ENCODE results near the gene COPZ1.

DNA sequence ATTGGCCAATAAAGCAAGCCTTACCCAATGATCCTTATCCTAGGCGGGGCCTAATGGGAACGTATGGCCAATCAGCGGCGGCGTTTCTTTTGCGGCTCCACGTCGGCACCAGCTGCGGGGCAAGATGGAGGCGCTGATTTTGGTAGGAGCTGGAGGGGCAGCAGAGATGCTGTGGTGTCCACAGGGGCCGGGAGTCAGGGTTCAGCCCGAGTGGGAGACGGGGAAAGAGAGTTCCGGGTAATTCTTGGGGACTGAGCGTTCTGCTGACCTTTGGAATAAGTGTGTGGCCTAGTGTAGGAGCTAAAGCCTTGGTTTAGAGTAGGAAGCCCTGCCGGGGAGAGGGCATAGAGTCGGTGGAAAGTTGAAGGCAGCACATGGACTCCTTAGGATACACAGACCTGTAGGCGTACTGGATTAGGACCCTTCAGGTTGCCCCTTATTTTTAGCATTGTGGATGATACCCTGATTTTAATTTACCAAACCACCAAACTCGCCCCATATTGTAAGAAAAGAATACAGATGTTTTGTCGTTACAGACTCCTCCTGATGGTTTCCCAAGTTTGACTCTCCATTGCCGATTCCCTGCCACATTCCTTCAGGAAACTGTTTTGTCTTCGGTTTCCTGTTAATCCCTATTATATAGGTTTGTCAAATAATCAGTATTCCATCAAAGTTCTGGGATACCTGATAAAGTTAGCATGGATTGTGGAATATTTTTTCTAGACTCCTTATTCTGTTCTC, at the start of gene COPZ1:
COPZ1 (plus strand) TSS at position 92 of the 741 bp plus-strand sequence.
- PRO-cap, 2 experiments: peak in 2 of 2 experiments; most common plus-strand start position 136 of the sequence (in 1)

- PRO-cap, 2 experiments: no peak in any of the 2 experiments
Measured at GRCh38 chr12:54352671-54353448, 11.4 kb downstream of the GPR84 start.

DNA sequence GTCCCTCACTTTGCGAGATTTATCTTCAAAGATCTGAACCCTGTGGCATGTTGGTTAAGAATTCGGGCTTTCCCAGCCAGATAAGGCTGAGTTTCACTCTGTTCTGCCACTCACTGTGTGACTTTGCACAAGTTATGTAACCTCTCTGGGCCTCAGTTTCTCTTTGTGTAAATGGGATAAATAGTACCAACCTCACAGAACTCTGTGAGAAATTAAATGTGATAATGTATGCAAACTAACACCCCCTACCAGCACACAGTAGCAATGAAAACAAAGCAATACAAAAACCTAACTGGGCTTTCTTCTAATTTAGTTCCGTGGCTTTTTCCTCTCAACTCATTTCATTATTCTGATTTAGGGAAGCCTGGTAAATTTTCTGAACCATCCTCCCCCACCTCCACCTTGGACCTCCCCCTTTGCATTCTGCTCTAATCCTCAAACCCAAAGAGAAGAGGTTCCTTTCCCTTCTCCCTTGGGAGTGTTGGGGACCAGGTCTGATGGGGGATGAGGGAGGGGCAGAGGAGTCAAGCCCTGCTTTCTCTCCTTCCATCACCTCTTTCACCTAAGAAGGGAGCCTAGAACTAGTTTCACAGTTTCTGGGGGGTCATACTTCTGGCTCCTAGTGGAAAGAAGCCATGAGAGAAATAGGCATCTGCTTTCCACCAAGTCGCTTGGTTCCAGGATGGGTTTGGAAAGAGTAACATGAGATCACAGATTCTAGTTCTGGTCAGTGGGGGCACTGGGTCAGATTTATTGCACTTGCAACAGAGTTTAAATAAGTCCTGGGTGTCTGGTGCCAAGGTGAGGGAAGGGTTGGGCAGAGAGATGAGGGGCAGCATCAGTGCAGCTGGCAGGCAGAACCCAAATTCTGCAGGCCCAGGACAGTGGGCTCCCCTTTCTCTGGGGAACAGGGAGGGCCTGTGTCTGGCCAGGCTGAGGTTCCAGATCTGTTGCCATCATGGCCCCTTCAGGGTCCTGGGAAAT, 10.3 kb upstream of the ZNF385A start:
- PRO-cap, 2 experiments: no peak in any of the 2 experiments

GRCh38 chr12:54420298-54420445, 1.1 kb upstream of the ITGA5 start:
- PRO-cap, 2 experiments: no peak in any of the 2 experiments

GRCh38 chr12:54542395-54543017, 6.9 kb upstream of the PDE1B start:
- PRO-cap, 2 experiments: no peak in any of the 2 experiments

GRCh38 chr12:54591092-54591512, 2.6 kb upstream of the PPP1R1A start:
- PRO-cap, 2 experiments: no peak in any of the 2 experiments

DNA sequence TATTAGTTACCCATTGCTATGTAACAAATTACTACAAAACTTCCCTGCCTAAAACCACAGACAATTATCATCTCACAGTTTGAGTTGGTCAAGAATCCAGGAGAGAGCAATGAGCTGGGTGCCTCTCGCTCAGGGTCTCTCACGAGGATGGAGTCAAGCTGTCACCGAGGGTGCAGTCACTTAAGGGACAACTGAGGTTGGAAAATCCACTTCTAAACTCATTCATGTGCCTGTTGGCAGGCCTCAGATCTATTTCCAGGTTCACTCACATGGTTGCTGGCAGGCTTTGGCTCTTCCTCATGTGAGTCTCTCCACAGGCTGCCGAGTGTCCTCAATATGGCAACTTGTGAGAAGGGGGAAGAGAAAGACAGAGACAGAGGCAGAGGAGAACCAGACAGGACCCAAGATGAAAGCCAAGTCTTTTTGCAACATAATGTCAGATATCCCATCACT, 10.6 kb upstream of the OR10P1 start:
- PRO-cap, 2 experiments: no peak in any of the 2 experiments

DNA sequence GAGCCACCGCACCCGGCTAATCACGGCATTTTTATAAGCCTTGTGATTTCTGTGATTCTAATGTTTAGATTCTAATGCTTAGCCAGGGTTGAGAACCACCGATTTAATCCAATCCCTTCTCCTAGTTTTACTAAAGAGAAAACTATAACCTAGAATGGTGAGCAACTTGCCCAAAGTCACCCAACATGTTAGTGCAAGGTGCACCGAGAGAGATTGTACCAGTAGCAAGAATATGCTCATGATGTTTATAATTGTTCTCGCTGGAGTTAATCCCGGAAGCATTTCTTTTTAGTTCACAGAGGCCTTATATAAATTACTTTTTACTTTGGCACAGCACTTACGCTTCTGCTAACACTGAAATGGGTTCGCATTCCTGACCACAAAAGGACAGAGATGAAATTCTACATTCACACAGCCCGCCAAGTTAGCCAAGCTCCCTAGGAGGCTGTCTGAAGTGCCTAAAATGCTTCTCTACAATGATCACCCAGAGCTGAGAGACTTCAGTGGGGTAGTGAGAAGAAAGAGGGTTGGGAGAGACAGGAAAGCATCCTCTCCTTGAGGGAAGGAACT, 620 bp upstream of the BLOC1S1 start:
- PRO-cap, 2 experiments: no peak in any of the 2 experiments

DNA sequence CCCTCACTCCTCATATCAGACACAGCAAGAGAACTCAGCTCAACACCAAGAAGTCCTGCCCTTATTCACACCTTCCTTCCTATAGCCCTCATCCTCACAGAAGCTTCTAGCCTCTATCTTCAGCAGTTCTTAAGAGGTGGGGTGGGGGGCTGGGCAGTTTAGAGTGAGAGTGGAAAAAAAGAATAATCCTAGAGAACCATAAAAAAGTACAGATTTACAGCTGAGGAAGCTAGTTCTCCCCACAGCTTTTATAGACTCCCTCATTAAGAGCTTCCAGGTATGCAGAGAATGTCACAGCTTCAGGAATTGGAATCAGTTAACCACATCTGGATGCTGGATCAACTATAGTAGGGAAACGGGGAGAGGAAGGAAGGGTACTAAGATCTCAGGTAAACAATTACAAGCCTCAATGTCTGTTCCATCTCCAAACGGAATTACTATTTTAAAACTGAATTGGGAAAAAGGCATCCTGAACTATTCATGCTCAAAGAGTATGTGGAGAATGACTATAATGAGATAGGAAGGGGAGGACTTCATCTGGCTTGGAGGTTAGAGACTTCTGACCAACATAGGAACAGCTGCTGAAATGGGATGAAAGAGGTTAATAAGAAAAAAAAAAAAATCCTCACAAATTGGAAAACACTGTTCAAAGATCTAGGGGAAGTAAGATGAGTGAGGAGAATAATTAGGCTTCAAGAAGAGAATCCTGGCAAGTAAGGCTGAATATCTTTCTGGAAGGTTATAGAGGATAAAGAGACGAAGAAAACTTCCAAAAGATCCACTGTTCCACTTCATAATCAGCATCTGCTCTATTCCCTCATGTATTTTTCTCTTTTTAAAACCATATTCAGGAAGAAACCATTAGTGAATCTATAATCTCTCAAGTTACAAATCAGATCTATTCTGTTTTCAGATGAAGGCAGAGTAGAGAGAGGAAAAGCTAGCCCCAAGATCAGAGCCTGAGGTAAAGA, 12.5 kb downstream of the GDF11 start:
- PRO-cap, 2 experiments: no peak in any of the 2 experiments

DNA sequence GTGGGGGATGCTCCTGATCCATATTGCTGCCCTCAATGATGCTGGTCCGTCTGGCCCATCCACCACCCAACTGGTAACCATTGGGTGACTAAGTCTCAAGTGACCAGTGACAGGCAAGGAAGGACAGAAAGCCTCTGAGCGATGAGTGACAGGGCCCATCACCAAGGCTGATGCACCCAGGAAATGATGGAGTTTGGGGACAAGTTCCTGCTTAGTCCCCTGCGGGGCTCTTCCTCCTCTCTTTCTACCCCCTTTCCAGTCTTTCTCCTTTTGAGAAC, 2.6 kb upstream of the MMP19 start:
- PRO-cap, 2 experiments: no peak in any of the 2 experiments

DNA sequence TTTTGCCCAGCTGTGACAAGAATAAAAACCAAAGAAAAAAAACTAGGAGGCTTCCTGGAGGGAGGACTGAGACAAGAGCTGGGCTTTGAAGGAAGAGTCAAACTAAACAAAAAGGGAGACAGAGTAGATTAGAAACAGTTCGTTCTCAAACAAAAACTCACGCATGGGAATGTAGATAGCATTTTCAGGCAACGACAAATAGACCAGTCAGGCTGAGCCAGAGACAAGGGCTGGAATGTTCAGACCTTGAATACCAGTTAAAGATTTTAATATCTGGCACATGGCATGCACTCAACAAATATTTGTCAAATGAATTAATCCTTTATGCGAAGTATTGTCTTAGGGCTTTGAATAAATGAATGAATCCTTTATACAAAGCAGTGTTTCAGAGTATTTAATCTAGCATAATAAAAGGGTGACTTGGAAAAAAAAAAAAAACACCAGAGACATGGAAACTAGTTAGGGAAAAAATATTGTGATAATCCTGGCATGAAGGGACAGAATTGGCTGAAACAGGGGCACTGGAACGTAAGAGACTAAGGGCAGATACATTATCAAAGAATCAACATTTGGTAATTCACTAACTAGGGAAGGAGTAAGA, 18.4 kb downstream of the PYM1 start:
- PRO-cap, 2 experiments: no peak in any of the 2 experiments

- PRO-cap, 2 experiments: no peak in any of the 2 experiments
Measured at GRCh38 chr12:55931278-55931859, 407 bp downstream of the DGKA start.

- PRO-cap, 2 experiments: no peak in any of the 2 experiments
Measured at GRCh38 chr12:55934038-55934356, 3.0 kb downstream of the DGKA start.

GRCh38 chr12:55944089-55944595, 13.2 kb downstream of the DGKA start:
- PRO-cap, 2 experiments: peak in 1 of 2 experiments; most common plus-strand start chr12:55944512 (in 1)

GRCh38 chr12:55989919-55990159, 7.2 kb upstream of the SUOX start:
- PRO-cap, 2 experiments: no peak in any of the 2 experiments

DNA sequence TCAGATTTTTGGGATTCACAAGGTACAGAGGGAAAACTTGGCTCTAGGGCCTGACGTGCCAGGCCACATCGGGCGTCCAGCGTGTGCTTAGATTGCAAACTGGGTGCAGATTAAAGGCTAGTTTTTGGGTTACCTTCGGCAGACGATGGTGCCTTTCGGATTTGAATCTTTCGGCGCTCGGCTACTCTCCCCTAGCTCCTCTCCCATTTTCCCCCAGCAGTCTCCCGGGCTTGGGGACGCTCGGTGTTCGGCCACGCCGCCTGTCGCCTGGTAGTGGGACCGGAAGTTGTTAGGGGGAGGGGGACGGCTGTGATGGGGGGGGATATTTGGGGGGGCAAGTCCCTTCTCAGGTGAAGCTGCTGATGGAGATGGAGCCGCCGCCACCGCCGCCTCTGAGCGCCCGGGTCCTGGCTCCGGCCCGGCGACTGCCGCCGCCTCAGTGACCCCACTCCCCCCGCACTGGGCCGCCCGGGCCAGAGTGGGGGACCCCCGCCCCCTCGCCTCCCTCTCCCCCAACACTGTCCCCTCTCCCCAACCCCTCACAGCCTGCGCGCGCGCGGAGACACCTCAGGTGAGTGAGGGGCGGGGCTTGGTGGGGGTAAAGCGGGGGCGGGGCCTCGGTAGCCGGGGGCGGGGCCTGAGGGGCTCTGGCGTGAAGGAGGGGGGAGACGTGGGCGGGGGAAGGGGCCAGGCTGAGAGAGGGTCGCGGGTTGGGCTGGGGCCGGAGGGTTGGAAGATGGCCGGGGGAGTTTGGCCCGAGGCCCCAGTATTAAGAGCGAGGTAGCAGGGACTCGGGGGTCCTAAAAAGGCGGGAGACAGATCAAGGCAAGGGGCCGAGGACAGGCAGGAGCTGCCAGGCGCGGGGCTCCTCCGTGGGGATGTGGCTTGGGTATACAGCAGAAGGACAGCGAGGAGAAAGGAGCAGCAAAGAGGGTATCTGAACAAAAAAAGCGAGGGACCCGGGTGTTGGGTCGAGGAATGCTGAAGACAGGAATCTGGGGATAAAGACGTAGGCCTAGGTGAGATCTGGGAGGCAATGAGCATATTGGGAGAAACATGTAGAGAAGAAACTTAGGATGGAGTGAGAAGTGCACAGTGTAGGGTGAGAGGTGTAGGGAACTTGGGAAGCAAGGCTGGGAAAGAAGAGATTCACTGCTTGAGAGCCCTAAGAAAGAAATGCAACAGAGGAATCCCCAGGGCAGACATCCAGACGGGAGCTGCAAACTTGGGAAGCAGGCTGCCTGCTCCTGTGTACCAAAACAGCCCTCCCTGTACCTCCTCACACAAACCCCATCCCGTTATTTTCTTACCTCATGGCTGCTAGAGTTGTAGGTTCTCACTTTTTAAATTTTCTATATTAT, 10.6 kb downstream of the SUOX start:
- PRO-cap, 2 experiments: peak in 1 of 2 experiments; most common plus-strand start position 353 of the sequence (in 1)

- PRO-cap, 2 experiments: no peak in any of the 2 experiments
Measured at GRCh38 chr12:56042777-56043204, 1.1 kb downstream of the RPS26 start.

DNA sequence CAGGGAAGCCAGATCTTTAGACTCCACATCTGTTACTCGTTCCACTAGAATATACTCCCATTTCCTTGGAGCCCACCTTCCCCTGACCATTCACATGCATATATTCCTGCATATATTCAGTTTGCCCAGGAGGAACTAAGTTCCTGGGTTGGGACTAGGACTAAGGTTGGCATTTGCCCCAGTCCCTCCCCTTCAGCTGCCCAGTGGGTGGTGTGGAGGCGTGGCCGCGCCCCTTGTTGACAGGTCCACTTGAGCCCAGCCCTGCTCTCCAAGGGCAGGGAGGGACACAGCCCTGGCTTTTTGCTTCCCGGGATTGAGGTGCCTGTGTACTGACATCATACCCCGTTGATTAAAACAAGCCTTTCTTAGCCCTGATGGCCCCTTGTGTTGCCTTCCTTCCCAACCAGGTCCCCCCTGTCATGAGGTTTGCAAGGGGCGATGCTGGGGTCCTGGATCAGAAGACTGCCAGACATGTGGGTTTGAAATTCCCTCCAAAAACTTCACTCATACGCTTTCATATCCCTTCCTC, 7.3 kb downstream of the ERBB3 start:
- PRO-cap, 2 experiments: no peak in any of the 2 experiments

GRCh38 chr12:56119257-56119839, 1.3 kb downstream of the ZC3H10 start:
- PRO-cap, 2 experiments: no peak in any of the 2 experiments

DNA sequence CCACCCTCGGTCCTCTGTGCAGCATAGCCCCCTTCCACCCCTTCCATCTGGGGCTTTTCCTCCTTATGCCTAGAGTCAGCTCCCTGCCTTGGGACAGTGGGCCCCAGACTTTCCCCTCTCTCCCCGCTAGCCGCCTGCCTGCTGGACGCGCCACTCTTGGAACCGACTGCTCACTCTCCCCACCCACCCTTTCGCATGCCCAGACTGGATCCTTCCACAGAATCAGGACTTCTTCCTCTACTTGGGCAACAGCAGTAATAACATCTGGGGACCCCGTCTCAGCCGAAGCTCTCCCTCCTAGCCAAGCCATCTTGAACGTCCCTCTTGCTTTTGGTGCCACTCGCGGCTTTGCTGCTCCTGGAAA, 633 bp downstream of the ESYT1 start:
- PRO-cap, 2 experiments: no peak in any of the 2 experiments

Data from cytotoxic T cell (primary cell).